HT-29 (cell line): ENCODE data around the genes BCL3, NKPD1 and TRAPPC6A.

DNA sequence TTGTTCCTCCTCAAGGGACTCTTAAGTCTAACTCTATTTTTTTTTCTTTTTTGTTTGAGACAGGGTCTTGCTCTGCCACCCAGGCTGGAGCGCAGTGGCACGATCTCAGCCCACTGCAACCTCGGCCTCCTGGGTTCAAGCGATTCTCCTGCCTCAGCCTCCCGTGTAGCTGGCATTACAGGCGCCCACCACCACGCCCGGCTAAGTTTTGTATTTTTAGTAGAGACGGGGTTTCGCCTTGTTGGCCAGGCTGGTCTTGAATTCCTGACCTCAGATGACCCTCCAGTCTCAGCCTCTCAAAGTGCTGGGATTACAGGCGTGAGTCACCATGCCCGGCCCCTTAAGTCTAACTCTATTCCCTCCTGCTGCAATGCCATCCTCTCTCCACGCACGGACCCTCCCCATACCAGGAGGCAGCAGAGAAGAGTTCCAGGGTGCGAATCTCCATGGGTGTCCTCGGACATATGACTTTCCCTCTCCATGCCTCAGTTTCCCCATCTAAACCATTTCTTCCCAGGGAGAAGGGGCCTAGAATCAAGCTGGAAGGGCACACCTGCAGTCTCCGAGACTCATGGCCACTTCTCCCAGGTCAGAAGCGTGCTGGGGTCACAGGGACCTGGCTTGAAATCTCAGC is 6.1 kb upstream of the BCL3 start:
- RAMPAGE, long total RNA = no peak

DNA sequence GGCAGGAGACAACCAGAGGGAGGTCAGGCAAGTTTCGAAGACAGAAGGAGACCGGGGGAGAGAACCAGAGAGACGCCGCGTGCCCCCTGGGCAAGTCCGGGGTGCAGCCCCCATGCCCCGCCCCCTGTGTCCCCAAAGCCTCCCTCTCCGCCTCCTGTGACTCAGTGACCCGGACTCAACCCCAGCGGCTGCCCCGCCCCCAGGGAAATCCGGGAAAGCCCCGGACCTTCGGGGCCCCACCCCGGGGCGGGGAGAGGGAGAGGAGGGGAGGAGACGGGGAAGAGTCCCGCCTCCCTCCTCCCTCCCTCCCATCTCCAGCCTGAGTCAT is 1.2 kb upstream of the BCL3 start:
- RAMPAGE, long total RNA = no peak

- RAMPAGE, long total RNA = no peak
Observed at GRCh38 chr19:44748360-44748829, at the start of gene BCL3. BCL3 (plus strand) TSS chr19:44748708.

DNA sequence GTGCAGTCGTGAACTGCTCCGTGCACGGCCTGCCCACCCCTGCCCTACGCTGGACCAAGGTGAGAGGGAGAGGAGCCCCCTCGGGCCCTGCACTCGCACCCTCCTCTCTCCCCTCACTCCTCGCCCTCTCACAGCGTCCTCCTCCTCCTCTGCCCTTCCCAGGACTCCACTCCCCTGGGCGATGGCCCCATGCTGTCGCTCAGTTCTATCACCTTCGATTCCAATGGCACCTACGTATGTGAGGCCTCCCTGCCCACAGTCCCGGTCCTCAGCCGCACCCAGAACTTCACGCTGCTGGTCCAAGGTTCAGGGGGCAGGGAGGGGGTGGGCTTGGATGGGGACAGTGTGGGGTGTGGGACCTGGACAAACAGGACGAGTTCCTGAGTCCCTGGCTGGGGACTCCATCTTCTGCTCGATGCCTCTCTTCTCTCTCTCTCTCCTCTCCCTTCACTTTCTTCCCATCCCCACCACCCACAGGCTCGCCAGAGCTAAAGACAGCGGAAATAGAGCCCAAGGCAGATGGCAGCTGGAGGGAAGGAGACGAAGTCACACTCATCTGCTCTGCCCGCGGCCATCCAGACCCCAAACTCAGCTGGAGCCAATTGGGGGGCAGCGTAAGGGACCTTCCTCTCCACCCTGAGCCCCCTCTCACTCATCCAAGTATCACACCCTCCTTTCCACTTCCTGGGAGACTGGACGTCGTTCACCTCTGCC is 9.8 kb downstream of the BCAM start:
- RAMPAGE, long total RNA = no peak

DNA sequence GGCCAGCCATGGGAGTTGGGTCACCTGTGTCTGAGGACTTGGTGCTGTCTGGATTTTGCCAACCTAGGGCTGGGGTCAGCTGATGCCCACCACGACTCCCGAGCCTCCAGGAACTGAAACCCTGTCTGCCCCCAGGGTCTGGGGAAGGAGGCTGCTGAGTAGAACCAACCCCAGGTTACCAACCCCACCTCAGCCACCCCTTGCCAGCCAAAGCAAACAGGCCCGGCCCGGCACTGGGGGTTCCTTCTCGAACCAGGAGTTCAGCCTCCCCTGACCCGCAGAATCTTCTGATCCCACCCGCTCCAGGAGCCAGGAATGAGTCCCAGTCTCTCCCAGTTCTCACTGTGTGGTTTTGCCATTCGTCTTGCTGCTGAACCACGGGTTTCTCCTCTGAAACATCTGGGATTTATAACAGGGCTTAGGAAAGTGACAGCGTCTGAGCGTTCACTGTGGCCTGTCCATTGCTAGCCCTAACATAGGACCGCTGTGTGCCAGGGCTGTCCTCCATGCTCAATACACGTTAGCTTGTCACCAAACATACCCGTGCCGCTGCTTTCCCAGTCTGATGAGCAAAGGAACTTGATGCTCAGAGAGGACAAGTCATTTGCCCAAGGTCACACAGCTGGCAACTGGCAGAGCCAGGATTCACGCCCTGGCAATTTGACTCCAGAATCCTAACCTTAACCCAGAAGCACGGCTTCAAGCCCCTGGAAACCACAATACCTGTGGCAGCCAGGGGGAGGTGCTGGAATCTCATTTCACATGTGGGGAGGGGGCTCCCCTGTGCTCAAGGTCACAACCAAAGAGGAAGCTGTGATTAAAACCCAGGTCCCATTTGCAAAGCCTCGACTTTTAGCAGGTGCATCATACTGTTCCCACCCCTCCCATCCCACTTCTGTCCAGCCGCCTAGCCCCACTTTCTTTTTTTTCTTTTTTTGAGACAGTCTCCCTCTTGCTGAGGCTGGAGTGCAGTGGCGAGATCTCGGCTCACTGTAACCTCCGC is 1.1 kb upstream of the APOE start:
- RAMPAGE, long total RNA = no peak

- RAMPAGE, long total RNA = no peak
Observed at GRCh38 chr19:44959104-44959413, 3.9 kb downstream of the CLPTM1 start.

GRCh38 chr19:45064178-45065095 is 11.8 kb downstream of the ZNF296 start:
- RAMPAGE, long total RNA = no peak

DNA sequence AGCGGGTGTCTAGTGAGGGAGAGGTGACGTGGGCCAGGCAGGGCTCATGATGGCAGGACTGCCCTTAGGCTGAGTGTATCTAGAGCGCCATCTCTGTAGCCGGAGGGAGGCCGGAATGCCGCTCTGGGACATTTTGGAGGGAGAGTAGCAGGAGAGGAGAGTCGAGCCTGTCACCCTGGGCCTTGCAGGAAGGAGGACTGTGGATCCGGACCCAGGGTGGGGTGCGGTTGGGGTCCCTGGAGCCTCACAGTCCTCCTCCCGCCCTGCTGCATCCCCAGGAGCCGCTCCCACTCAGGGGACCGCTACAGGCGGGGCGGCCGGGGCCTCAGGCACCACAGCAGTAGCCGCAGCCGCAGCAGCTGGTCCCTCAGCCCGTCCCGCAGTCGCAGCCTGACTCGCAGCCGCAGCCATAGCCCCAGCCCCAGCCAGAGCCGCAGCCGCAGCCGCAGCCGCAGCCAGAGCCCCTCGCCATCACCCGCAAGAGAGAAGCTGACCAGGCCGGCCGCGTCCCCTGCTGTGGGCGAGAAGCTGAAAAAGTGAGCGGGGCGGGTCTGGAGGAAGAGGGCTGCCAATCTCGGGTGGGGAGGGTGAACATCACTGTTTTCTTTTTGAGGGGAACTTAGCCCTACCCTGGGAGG is 9.1 kb downstream of the ZNF296 start:
- RAMPAGE, long total RNA = no peak

DNA sequence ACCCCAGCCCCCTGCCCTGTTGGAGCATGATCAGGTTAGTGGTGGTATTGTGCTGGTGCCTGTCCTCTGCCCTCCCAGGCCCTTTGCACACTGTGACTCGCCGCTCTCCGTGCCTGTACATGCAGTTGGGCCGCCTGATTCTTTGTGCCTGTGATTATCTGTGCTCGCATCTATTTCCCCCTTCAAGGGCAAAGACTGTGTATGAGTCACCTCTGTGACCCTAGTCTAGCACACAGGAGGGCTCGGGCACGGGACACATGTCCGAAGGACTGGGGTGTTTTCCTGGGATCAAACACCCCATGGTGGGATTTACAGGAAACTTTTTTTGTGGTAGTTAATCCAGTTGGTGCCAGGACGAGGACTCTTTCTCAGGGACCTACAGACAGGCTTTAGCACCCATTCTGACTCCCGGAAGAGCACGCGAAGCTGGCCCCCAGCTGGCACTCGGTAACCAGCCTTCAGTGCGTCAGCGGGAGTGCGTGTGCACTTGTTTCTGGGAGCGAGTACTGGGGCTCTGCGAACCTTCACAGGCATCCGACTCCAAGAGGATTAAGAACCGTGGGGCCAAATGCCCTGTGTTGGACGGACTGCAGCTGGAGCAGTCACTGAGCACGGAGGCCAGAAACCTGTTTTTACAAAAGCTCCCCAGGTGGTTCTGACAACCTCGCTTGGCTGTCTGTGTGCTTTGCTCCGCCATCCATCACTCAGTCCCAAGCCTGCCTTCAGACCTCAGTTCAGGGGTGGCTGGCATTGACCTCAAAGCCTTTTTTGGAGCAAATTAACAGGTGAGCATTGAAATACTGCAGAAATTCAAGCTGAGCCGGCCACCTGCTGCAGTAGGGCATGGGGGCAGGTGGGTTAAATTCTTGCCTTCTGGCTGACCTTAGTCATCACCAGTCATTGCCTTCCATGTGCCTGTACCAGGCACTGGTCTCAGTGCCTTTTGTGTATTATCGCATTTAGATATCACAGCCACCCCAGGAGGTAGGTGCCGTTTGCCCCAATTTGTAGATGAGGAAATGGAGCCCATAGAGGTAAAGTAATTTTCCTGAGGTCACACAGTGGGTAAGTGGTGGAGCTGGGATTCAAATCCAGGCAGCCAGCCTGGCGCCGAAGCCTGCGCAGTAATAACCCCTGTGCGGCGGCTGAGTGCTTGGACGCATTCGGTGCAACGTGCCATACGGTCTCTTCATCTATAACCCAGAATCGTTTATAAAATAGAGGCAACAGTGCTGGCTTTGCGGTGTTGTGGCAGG is 6.9 kb downstream of the PPP1R37 start:
- RAMPAGE, long total RNA = no peak

DNA sequence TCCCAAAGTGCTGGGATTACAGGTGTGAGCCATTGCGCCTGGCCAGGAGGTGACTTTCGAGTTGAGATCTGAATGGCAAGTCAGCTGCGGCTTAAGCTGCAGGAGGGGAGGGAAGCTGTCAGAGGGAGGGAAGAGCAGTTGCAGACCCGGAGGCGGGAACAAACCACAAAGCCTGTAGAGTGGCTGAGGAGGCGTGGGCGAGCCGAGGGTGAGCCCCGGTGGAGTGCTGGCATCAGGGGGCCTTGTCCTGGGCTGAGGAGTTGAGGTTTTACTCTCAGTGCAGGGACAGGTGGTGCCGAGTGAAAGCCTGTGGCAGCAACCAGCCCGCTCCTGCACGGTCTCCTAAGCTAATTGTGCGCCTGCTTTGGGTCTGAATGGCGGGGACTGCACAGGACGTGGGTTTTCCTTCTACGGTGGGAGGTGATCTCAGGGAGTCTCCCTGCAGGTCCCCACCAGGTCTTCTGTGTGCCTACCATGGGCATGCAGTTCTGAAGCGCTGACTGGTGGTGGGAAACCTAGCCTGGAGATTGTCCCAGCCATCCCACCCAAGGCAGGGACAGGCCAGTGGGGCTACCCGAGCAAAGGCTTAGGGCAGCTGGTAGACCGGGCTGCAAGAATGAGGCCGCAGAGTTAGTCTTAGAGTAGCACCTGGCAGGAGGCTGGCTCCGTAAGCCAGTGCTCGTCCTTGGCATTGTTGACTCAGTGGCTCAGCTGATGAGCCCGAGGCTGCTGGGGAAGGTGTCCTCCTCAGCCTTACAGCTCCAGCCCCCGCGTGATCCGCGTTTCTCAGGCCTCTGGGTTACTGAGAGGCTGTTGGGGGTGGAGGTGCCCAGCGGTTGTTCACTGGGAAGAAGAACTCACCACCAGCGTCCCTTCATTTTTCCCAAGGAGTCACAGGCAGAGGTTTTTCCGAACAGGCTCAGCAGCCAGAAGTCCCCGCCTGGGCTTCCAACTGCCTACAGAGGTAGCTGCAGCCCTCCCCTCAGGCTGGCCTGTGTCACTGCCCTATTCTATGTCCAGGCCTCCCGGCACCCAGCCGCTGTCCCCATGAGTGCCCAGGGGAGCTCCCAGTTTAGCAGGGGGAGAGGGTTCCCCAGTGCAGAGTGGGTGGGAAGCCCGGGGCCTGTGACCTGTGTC is 24.6 kb downstream of the PPP1R37 start:
- RAMPAGE, long total RNA = no peak

- RAMPAGE, long total RNA = no peak
Observed at GRCh38 chr19:45160698-45161192, at the start of gene NKPD1. NKPD1 (minus strand) TSS chr19:45160982.

DNA sequence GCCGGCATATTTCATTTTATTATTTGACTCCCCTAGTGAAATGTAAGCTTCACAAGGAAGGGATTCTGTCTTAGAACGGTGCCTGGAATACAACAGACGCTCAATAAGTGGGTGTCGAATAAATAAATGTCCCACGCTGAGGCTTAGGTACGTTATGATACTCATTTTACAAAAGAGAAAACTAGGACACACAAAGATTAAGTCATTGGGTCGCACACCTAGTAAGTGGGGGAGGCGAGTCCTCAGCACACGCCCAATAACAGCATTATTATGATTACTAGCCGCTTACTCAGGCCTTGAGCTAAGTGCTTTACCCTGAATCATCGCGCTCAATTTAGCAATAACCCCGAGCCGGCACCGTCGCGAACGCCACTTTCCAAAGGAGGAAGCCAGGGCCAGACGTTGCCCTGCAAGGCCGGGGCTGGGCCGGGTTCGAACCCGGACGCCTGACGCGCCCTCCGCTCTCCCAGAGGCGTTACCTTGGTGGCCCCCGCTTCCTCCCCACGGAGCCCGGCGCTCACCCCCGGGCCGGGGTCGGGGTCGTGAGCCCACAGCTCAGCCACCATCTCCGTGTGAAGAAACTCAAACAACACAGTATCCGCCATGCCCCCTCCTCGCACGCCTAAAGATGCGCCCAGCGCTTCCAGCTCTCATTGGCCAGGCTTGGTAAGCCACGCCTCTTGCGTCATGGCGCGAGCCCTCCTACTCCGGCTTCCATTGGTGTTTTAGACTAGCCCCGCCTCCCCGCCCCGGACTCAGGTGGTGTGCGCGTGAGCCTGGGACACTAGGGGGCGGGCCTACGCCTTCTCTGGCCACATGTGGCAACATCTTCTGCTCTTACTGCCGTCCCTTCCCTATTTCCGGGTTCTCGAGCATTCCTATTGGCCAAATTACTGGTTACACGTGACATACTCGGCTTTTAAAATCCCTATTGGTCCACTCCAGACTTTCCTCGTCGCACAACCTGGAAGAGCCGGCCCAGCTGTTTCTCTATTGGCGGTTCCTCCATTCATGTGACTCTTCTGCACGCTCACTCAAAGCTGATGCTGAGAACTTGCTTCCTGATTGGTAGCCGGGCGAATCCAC is at the start of gene TRAPPC6A:
Gene TRAPPC6A (minus strand): TSS at position 624 of the 1,086 bp plus-strand sequence.
- RAMPAGE, long total RNA = no peak

GRCh38 chr19:45261709-45262114 is 10.6 kb downstream of the MARK4 start:
- RAMPAGE, long total RNA = no peak

DNA sequence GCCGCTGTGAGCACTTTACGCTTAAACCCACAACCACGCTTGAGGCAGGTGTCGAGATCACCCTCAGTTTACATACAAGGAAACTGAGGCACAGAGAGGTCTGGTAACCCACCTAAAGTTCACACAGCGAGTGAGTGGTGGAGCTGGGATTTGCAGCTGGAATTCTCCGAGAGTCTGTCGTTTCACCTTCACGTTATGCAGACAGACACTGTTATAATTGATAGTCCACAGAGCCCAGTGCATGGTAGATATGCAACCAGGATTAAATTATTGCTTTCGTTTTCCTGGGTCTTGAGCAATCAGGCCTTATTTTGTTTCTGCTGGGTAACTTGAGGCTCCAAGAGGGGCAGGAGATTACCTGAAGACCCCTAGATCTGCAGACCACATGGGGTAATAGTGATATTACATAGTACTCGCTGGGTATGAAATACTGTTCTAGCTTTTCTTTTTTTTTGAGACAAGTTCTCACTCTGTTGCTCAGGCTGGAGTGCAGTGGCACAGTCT is 19.1 kb downstream of the MARK4 start:
- RAMPAGE, long total RNA = no peak

GRCh38 chr19:45271266-45271756 is 20.2 kb downstream of the MARK4 start:
- RAMPAGE, long total RNA = no peak

GRCh38 chr19:45287165-45287738 is 35.4 kb downstream of the CKM start:
- RAMPAGE, long total RNA = no peak

GRCh38 chr19:45321135-45321334 is 1.6 kb downstream of the CKM start:
- RAMPAGE, long total RNA = no peak

DNA sequence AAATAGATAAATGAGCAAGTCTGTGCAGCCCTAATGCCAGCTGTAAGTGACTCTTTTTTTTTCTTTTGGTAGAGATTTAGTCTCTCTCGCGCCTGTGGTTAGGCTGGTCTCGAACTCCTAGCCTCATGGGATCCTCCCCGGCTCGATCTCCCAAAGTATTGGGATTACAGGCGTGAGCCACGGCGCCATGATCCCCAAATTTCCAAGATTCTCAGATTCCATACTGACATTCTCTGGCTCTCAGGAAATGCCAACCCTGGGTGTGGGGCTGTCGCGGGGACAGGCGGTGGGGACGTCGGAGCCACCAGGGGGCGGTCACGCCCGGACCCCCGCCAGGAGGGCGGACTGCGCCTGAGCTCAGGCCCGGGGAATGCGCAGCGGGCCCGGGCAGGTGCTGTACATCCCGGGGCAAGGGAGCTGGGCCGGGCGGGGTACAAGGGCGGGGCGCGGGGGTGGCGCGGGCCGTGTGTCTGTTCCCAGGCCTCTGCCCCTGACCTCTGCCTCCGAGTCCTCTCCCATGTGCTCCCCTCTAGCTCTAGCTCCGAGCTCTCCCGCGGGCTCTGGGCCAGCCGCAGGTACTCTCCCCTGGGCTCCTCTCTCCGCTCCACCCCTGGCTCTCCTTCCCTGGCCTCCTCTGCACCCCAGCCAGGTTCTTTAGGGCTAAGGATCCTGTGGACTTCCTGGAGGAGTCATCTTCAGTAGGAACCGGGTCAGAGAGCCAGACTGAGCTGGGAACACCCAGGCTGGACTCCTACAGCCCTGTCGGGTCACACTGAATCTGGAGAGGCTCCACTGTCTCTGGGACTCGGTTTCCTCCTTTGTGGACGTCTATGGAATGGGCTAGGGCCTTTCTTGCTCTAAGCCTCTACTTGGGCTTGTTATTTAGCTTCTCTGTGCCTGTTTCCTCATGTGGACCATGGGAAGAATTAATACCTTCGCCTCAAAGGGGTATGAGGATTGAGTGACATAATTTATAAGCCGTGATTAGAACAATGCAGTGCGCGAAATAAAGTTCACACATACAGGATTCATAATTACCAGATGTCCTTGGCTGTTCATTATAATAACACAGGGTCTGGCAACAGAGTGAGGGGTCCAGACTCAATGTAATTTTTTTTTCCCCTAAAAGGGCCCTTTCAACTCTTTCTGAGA is 2.3 kb downstream of the PPP1R13L start:
- RAMPAGE, long total RNA = no peak

- RAMPAGE, long total RNA = no peak
Observed at GRCh38 chr19:45405942-45406220, 563 bp upstream of the POLR1G start.

DNA sequence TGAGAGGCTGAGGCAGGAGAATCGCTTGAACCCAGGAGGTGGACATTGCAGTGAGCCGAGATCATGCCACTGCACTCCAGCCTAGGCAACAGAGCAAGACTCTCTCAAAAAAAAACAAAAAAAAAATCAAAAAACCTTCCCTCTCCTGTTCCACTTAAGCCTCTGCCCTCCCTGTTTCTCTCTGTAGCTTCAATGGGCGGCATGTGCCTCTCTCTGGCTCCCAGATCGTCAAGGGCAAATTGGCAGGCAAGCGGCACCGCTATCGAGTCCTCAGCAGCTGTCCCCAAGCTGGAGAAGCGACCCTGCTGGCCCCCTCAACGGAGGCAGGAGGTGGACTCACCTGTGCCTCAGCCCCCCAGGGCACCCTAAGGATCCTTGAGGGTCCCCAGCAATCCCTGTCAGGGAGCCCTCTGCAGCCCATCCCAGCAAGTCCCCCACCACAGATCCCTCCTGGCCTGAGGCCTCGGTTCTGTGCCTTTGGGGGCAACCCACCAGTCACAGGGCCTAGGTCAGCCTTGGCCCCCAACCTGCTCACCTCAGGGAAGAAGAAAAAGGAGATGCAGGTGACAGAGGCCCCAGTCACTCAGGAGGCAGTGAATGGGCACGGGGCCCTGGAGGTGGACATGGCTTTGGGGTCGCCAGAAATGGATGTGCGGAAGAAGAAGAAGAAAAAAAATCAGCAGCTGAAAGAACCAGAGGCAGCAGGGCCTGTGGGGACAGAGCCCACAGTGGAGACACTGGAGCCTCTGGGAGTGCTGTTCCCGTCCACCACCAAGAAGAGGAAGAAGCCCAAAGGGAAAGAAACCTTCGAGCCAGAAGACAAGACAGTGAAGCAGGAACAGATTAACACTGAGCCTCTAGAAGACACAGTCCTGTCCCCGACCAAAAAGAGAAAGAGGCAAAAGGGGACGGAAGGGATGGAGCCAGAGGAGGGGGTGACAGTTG is 1.8 kb downstream of the POLR1G start:
- RAMPAGE, long total RNA = no peak